Cardiac ventricle fibroblast (primary cell): Measurements from ENCODE around the genes CDC40 and SLC16A10.

DNA sequence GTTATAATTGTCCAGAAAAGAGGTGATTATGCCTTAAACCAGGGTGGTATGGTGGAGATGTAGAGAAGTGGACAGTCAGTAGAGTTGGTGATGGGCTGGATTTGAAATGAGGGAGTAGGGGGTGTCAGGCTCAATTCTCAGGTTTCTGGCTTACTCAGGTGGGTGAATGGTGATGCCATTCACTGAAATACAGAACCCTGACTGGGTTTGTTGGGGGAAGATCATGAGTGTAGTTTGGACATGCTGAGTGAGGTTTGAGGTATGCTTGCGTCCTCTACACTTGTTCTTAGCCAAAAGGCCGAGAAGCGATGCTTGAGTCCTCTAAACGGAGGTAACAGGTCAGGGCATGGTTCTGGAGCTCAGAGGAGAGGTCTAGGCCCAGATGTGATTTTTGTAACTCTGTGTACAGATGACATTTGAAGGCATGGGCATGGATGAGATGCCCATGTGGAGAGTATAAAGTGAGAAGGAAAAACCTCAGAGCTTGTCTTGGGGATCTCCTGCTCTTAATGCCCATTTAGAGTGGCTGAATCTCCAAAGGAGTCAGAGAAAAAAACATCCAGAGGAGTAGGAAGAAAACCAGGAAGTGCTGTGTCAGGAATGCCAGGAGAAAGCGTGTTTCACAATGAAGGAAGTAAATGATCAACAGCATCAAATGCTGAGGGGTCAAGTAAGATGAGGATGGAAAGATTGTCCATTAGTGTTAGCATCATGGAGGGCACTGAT, 55.9 kb downstream of the FIG4 start:
- RAMPAGE, long total RNA = no peak

DNA sequence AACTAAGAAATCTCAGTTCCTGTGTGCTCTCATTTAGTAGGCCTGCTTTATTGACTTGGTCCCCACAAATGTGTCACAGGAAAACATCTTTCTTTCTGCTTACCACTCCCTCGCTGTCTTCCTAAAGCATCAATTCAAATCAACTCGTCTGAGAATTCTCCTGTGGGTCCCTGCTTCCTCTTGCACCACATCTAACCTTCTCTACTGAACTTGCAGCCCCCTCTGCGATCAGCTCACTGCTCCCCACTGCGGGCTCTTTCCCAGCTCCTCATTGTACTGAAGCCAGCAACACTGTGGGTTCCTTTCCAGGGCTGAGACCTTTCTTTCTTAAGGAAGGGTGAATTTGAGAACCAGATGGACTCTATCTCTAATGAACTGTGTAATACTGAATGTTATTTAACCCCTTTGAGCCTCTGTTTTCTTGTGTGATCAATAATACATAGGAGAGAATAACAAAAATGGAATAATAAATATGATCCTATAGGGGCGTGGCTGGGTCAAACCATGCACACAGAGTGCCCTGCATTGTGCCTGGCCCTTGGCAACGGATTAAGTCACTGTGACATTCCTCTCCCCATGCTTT, 10.2 kb upstream of the GPR6 start:
- RAMPAGE, long total RNA = no peak

GRCh38 chr6:110180340-110181010, at the start of gene CDC40:
Gene CDC40, plus strand, starts transcription at chr6:110180427.
- RAMPAGE, long total RNA = start-site peak on the plus strand at chr6:110180405-110180439, 71 and 34 reads in 2 replicates

GRCh38 chr6:110329053-110330364, 28.6 kb downstream of the METTL24 start:
- RAMPAGE, long total RNA = no peak

DNA sequence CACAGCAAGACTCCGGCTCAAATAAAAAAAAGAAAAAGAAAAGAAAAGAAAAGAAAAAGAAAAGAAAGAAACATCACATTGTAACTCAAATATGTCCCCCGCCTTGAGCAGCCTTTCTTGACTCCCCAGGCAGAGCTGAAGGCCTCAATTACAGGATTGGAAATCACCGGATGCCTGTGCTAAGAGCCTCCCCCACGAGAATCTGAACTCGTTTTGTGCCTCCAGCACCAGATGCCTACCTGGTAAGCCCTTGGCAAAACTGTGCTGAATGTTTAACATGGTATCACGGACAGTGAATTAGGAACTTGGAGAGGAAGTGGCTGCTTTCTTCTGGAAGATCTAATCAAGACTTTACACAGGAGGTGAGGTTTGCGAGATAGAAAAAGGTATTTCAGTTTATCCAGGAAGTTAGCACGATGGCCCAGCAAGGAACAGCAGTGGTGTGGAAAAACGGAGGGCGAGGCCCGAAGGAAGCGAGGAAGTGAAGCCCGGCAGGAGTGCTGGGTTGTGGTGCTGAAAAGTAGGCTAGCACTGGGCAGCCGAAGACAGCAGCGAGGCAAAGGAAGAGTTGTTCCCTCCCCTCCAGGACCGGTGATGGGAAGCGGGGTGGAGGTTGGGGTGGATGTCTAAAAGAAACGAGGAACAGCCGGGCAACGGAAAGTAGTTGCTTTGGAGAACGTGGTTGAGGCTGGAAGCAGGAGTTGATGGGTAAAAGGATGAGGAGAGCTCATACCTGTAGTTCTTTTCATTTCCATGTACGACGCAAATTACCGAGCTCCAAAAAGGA, 1.5 kb downstream of the METTL24 start:
- RAMPAGE, long total RNA = no peak

GRCh38 chr6:110589744-110590358, 113.4 kb upstream of the SLC22A16 start:
- RAMPAGE, long total RNA = no peak

DNA sequence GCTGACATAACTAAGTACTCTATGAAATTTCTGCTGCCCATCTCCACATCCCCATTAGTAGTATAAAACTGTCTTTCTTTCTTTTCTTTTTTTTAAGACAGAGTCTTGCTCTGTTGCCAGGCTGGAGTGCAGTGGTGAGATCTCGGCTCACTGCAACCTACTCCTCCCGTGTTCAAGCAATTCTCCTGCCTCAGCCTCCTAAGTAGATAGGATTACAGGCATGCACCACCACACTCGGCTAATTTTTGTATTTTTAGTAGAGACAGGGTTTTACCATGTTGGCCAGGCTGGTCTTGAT, 28.3 kb upstream of the GTF3C6 start:
- RAMPAGE, long total RNA = no peak

DNA sequence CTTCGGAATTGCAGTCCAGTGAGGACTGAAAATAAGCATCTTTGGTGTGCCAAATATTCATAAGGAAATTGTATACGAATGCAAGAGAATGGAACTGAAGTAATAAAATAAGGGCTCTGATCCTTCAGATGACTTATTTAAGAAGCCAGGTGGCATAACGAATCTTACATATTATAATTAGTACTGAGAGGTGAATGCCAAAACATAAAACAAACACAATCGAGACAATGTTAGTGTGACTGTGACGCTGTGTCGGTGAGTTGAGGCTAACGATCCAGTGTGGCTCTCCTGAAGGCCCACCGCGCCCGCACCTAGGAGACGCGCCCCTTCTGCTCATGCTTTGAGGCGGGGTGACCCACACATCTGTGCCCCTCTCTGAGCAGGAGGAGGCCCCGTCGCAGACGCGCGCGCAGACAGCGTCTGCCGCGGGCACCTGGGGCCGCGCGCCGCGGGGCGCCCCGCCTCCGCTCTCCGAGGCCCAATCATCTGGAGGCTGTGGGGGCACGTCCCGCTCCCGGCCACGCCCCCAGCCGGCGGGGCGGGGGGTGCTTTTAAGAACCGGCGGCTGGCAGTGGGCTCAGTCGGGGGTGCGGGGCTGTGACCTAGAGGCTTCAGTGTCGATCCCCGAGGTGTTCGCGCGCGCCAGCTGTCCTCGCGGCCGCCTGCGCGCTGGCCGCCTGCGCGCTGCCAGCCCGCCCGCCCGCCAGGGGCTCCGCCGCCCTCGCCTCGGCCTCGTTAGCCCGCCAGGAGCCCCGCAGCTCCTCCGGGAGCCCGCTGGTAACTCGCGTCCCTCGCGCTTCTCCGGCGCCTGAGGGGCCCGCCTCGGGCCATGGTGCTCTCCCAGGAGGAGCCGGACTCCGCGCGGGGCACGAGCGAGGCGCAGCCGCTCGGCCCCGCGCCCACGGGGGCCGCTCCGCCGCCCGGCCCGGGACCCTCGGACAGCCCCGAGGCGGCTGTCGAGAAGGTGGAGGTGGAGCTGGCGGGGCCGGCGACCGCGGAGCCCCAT, at the start of gene SLC16A10:
TSS of gene SLC16A10 (plus strand) at position 580 of the 1,006 bp plus-strand sequence.
- RAMPAGE, long total RNA = no peak

- RAMPAGE, long total RNA = no peak
These were observed 82.7 kb downstream of the REV3L start for GRCh38 chr6:111400208-111400893.

- RAMPAGE, long total RNA = no peak
These were observed 70.0 kb downstream of the REV3L start for GRCh38 chr6:111412716-111413714.

- RAMPAGE, long total RNA = no peak
These were observed 4.7 kb upstream of the REV3L start for GRCh38 chr6:111487555-111488231.

- RAMPAGE, long total RNA = no peak
These were observed 17.0 kb upstream of the REV3L start for GRCh38 chr6:111499767-111500581.

DNA sequence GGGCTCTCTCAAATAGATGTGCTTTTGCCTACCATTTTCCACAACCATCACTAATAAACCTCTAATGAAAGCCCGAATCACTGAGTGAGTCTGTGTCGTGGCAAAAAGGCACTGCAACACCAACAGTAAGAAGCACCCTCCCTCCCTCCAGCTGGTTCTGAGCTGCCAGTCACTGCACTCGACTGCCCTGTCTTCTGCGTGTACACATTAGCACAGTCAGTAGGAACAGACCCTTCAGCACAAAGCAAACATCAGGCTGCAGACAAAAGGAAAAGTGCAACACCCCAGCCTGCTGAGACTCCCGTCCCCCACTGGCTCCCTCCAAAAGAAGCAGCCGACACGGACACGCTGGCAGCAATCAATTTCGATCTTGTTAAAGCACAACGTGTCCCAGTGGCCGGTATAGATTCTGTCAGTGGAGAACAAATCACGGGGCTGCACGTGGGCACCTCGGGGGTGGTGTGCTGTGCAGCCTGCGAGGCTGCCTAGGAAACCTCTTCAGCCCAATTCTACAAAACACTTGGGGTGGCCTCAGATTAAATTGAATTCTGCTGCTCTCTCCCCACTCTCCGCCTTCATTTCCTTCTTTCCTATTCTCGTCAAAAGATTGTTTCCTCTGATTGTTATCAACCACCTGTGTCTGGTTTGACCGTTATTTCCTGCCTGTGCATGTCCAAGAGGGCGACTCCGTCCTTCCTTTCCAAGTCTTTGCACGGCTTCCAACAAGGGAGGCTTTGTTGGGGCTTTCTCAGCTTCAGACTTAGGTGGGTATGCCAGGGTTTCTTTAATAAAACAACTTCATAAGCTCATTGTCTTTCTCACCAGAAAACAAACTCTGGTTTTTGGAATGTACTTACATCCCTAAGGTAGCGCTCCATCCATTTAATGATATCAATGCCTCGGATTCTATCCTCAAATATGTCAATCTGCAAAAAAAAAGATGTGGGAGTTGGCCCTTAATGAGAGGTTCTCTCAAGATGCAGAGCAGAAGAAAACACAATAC, 38.6 kb downstream of the TRAF3IP2 start:
- RAMPAGE, long total RNA = no peak

DNA sequence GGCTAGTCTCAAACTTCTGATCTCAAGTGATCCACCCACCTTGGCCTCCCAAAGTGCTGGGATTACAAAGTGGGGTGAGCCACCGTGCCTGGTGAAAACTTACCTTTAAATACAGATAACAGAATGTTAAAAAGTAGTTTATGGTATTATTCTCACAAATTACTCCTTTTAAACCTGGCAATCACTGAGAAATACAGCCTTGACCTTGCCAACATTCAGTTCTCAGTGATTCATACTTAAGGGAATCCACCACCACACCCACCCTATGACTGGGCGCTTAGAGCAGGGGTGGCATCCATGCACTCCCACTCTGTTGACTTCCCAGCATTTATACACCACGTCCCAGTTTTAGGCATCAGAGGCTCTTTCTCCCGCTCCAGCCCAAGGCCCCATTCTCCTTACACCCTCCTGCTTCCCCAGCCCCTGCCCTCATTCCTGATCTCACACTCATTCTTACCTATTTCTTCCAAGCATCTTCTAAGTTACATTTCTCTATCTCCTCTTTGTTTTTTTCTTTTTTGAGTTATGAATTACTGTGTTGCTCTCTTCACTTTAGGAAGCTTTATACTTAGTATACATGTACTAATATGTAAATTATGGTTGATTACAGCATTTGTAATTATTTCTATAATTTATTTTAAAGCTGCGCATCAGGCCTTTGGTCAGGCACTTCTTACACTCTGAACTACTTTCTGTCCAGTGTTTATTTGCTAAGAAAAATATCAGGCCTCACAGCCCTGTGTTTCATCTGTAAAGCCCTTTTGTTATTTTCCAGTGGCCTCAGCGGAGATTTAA, 16.2 kb downstream of the TRAF3IP2 start:
- RAMPAGE, long total RNA = no peak

GRCh38 chr6:111603016-111603503, 2.6 kb downstream of the TRAF3IP2 start:
- RAMPAGE, long total RNA = no peak

- RAMPAGE, long total RNA = no peak
These were observed 109.5 kb upstream of the TRAF3IP2 start for GRCh38 chr6:111714916-111715816.

- RAMPAGE, long total RNA = no peak
These were observed 118.8 kb upstream of the TRAF3IP2 start for GRCh38 chr6:111724588-111724822.

DNA sequence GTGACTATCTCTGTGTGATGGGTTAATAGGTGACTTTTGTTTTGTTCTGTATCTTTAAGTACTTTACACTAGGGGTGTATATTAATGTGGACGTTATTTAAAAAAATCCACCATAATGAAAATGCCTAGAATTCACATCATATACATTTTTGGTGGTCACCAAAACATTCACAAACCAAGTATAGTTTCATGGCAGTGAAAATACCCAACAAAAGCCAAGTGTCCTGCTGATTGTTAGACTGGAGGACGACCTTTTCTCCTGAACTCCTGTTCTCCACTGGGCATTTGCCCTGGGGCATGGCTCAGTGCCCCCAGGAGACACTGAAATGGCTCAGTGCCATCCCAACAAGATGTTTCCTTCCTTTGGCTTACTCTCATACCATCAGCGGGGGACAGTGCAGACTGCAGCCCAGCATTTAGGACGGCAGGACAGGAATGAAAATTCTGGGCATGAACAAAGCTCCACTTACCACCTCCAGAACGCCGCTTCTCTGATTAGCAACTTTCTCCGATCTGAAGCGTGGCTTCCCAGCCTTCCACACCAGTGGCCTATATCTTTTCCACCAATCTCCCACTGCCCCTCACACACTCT, 114.8 kb downstream of the FYN start:
- RAMPAGE, long total RNA = no peak

DNA sequence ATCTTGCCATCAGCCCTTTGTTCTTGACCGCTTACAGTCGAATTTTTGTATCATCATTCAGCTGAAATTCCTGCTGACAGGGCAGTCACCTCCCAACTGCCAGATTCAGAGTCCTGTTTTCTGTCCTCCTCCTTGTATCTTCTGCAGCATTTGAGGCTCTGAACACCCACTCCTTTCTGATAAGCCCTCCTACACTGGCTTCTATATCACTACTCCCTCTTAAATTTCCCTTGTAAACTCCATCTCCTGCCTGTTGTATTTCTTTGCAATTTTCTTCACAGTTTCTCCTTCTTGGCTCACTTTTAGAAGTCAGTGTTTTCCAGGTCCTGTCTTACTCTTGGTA, 77.7 kb upstream of the CCN6 start:
- RAMPAGE, long total RNA = no peak

- RAMPAGE, long total RNA = no peak
These were observed 49.1 kb upstream of the CCN6 start for GRCh38 chr6:112004717-112005218.